HepG2 (cell line): ENCODE measurements around the gene CD80.

DNA sequence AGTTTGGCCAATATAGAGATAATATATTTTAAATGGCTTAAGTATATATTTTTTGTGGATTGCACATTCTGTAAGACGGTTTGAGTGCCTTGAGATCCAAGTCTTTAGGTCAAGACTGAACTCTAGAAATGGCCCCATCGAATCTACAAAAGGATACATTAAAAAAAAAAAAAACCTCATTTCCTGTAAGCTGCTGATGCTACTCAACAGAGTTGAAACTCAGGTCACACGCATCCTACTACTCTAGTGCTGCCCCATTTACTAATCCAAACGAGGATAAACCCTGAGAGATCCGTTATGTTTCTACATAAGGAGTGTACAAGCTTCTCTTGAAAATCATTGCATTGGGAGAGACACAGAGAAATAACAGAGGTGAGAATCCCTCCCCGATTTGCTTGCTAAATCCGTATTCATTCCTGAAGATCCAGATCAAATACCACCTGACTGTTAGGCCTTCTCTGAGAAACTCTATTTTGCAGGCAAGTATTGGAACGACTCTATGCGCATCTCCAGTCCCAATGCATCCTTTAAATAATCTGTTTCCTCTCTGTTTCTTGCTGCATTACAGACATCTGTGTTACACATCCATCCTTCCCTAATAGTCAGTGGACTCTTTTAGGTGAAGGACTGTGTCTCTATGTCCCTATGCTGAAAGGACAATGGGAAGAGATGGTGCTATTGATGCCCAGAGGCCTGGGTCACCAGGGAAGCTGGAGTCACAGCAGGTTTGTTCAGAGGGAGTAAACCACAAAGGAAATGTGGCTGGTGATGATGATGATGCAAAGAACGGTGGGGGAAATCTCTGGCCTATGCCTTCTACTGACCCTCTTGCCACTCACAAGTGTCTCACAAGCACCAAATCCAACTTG lies 187.5 kb downstream of the TIGIT start:
- RRBS, 2 experiments, result no CpG with 5 or more reads among the region's 10 CpGs
CAGE:
- cytosol, long polyA minus RNA, result no peak
- cytosol, long polyA plus RNA, result no peak
- long polyA plus RNA, result no peak
- nucleus, long polyA minus RNA, result no peak
- nucleus, long polyA plus RNA, result no peak

GRCh38 chr3:114709002-114709568 lies 415.3 kb downstream of the TIGIT start:
- RRBS, 2 experiments, result no CpG with 5 or more reads among the region's 1 CpG
CAGE:
- cytosol, long polyA minus RNA, result no peak
- cytosol, long polyA plus RNA, result no peak
- long polyA plus RNA, result no peak
- nucleus, long polyA minus RNA, result no peak
- nucleus, long polyA plus RNA, result no peak

DNA sequence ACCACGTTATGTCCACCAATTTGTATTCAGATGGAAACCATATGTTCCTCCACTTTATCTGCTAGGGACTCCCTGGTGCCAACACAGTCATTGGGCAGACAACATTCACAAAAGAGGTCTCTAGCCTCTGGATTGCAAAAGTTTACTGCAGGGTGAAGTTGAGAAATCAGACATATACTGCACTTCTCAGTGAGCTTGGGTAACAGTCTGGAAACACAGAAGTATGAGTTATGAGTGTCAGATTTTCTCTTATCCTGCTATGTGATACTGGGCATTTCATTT lies 387.7 kb downstream of the ZBTB20 start:
- RRBS, 2 experiments, result no CpG with 5 or more reads among the region's 1 CpG
CAGE:
- cytosol, long polyA minus RNA, result no peak
- cytosol, long polyA plus RNA, result no peak
- long polyA plus RNA, result no peak
- nucleus, long polyA minus RNA, result no peak
- nucleus, long polyA plus RNA, result no peak

DNA sequence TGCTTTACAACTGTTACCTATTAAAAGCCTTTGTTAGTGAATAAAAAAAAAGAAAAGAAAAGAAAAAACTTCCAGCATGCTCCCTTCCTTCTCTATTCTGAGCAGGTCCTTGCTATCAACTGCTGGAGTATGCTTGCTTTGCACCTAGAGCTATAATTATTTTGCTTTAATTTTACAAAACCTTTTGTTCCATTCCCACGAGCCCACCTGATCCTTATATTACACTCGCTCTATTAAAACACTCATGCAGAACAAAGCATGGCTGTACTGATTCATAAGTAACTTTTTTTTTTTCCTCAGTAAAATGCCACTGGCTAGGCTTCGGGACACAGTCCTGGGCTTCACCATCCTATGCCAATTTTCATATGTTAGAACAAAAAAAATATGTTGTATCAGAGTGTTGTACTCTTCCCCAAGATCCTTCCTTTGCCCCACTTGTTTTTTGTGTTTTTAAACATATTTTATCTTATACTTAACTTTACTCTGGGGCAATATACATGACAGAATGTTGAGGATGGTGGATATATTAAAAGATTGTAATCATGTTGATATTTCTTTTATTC lies 372.1 kb downstream of the ZBTB20 start:
- RRBS, 2 experiments, result no CpG with 5 or more reads among the region's 3 CpGs
CAGE:
- cytosol, long polyA minus RNA, result no peak
- cytosol, long polyA plus RNA, result no peak
- long polyA plus RNA, result no peak
- nucleus, long polyA minus RNA, result no peak
- nucleus, long polyA plus RNA, result no peak

DNA sequence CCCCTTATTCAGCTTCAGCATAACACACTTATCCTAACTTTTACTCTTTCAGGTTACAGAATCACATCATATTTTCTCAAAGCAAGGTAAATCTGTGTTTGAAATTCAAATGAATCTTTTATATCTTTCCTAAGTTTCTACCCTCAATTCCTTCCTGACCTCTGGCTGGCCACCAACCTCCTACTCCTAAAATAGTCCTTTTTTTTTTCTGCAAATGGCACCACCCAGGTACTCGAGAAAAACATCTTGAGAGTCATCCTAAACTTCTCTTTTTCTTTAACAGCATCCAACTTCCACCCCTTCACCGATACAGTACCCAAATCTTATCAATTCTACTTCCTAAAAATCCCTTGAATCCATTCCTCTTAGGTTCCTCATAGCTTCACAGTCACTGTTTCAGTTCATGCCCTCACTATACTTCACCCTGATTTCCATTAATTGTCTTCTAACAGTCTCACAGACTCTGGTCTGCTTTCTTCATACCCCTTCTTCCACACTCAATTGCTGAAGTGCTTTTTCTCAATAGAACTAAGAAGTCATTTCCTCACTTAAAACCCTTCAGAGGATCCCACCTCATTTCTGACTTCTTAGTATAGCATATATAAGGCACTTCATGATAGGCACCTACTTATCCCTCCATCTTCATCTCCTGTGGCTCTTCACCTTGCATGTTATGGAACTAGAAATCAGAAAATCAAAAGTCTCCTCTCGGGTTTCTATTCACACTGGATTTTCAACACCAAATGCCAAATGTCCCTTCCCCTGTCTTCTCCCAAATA lies 80.8 kb downstream of the ZBTB20 start:
- RRBS, 2 experiments, result no CpG with 5 or more reads among the region's 3 CpGs
CAGE:
- cytosol, long polyA minus RNA, result no peak
- cytosol, long polyA plus RNA, result no peak
- long polyA plus RNA, result no peak
- nucleus, long polyA minus RNA, result no peak
- nucleus, long polyA plus RNA, result no peak

GRCh38 chr3:115187100-115187427 lies 40.0 kb upstream of the ZBTB20 start:
- RRBS, 2 experiments, result no CpG with 5 or more reads among the region's 1 CpG
CAGE:
- cytosol, long polyA minus RNA, result no peak
- cytosol, long polyA plus RNA, result no peak
- long polyA plus RNA, result no peak
- nucleus, long polyA minus RNA, result no peak
- nucleus, long polyA plus RNA, result no peak

- RRBS, 2 experiments, result no CpG with 5 or more reads among the region's 9 CpGs
CAGE:
- cytosol, long polyA minus RNA, result no peak
- cytosol, long polyA plus RNA, result no peak
- long polyA plus RNA, result no peak
- nucleus, long polyA minus RNA, result no peak
- nucleus, long polyA plus RNA, result no peak
These were observed 171.3 kb upstream of the ZBTB20 start for GRCh38 chr3:115318381-115318763.

DNA sequence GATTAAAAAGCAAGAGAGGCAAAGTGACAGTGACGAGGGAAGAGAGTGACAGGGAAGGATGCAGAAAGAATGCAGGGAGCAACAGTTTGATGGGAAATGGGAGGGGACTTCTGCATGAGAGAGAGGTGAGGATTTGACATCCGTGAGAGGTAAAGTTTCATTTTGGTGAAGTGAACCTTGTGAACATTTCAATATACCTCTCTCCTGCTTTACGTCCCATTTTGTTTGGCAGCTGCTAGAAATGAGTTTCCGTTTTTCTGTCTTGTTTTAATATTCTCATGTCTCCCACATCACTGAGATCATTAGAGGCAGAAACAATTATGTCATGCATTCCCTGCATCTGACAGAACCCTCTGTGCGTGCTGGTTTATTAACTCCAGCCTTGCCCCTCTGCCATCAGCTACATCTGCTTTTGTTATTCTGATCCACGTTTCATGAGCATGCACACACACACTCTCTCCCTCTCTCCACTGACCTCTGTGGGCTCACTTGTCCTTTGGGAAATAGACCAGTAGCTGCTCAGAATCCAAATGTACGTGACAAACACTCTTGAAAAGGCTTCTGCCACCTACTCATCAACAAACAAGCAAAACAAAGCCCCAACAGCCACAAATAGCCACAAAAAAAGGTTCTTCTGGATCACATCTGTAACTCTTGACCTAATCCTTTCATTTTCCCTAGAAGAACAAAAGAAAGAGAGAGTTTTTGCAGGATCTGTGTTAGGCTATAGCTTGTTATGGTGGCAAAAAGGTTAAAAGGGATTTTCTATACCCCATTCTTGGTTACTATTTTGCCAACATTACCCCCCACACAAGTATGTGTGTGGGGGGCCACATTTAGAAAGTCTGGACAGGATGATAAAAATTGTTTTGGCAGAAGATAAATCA lies 161.9 kb downstream of the GAP43 start:
- RRBS, 2 experiments, result no CpG with 5 or more reads among the region's 7 CpGs
CAGE:
- cytosol, long polyA minus RNA, result no peak
- cytosol, long polyA plus RNA, result no peak
- long polyA plus RNA, result no peak
- nucleus, long polyA minus RNA, result no peak
- nucleus, long polyA plus RNA, result no peak

GRCh38 chr3:116359741-116360068 lies 85.6 kb downstream of the LSAMP start:
- RRBS, 2 experiments, result no CpG with 5 or more reads among the region's 6 CpGs
CAGE:
- cytosol, long polyA minus RNA, result no peak
- cytosol, long polyA plus RNA, result no peak
- long polyA plus RNA, result no peak
- nucleus, long polyA minus RNA, result no peak
- nucleus, long polyA plus RNA, result no peak

- RRBS, 2 experiments, result no CpG with 5 or more reads among the region's 2 CpGs
CAGE:
- cytosol, long polyA minus RNA, result no peak
- cytosol, long polyA plus RNA, result no peak
- long polyA plus RNA, result no peak
- nucleus, long polyA minus RNA, result no peak
- nucleus, long polyA plus RNA, result no peak
These were observed 1161.3 kb downstream of the IGSF11 start for GRCh38 chr3:117873343-117873783.

GRCh38 chr3:117997146-117997419 lies 1037.6 kb downstream of the IGSF11 start:
- RRBS, 2 experiments, result 21 to 27% methylated on average over 1 of the region's 22 CpGs
CAGE:
- cytosol, long polyA minus RNA, result no peak
- cytosol, long polyA plus RNA, result no peak
- long polyA plus RNA, result no peak
- nucleus, long polyA minus RNA, result no peak
- nucleus, long polyA plus RNA, result no peak

- RRBS, 2 experiments, result 32 to 46% methylated on average over 3 of the region's 16 CpGs
CAGE:
- cytosol, long polyA minus RNA, result no peak
- cytosol, long polyA plus RNA, result no peak
- long polyA plus RNA, result no peak
- nucleus, long polyA minus RNA, result no peak
- nucleus, long polyA plus RNA, result no peak
These were observed 1037.3 kb downstream of the IGSF11 start for GRCh38 chr3:117997420-117997641.

DNA sequence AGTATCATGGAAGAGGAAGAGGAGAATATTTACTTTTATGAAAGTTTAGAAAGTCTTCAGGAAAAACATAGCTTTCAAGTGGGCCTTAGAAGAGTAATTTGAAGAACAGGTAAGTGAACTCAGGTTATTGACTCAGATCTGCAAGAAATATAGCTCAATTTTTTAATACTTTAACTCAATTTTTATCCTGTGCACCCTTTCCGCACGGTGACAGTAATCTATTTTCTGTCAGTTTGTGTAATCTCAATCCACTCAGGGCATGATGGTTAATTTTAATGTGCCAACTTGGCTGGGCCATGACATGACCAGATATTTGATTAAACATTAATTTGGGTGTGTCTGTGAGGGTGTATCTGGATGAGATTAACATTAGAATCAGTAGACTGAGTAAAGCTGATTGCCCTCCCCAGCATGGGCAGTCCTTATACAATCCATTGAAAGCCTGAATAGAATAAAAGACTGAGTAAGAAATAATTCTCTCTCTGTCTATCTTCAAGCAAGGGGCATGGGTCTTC lies 433.6 kb downstream of the IGSF11 start:
- RRBS, 2 experiments, result no CpG with 5 or more reads among the region's 2 CpGs
CAGE:
- cytosol, long polyA minus RNA, result no peak
- cytosol, long polyA plus RNA, result no peak
- long polyA plus RNA, result no peak
- nucleus, long polyA minus RNA, result no peak
- nucleus, long polyA plus RNA, result no peak

- RRBS, 2 experiments, result no CpG with 5 or more reads among the region's 14 CpGs
CAGE:
- cytosol, long polyA minus RNA, result no peak
- cytosol, long polyA plus RNA, result no peak
- long polyA plus RNA, result no peak
- nucleus, long polyA minus RNA, result no peak
- nucleus, long polyA plus RNA, result no peak
These were observed 182.9 kb downstream of the IGSF11 start for GRCh38 chr3:118851576-118852261.

- RRBS, 2 experiments, result no CpG with 5 or more reads among the region's 9 CpGs
CAGE:
- cytosol, long polyA minus RNA, result no peak
- cytosol, long polyA plus RNA, result no peak
- long polyA plus RNA, result no peak
- nucleus, long polyA minus RNA, result no peak
- nucleus, long polyA plus RNA, result no peak
These were observed 15.1 kb upstream of the ARHGAP31 start for GRCh38 chr3:119278972-119279665.

DNA sequence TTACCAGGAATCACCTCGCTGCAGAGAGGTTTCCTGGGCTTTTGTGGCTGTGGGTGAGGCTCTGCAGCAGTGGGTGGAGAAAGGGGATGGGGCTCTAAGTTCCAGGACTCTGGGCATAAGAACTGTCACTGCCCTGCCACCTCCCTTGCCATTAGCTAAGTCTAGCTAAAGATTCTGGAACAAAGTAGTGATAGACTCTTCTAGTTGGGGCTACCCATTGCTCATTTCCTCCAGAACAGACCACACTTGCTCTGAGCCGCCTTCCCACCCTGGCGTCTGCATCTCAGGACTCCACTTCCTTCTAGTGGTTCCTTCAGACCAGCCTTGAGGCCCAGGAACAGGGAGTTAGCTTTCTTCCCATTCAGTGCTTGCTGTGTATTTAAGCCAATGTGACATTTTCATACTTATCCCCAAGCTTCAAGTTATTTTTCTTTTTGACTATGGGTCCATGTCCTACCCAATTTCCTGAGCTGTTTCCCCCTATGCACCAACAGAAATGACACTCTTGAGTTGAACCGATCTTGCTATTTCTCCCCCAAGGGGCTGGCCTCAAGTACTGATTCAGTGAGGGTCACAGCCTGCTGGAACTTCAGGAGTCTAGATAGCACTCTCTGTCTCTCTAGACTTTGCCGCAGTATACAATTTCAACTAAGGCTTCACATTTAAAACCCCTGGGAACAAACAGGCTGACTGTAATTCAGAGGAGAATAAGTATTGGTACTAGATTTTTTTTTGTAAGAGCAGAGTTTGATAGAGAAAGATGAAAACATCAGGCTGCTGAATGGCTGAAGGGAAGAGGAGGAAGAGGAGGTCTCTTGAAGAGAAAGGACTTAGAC lies 7.7 kb downstream of the ARHGAP31 start:
- RRBS, 2 experiments, result no CpG with 5 or more reads among the region's 5 CpGs
CAGE:
- cytosol, long polyA minus RNA, result no peak
- cytosol, long polyA plus RNA, result no peak
- long polyA plus RNA, result no peak
- nucleus, long polyA minus RNA, result no peak
- nucleus, long polyA plus RNA, result no peak

GRCh38 chr3:119430954-119431471 lies 32.4 kb downstream of the TMEM39A start:
- RRBS, 2 experiments, result no CpG with 5 or more reads among the region's 2 CpGs
CAGE:
- cytosol, long polyA minus RNA, result no peak
- cytosol, long polyA plus RNA, result no peak
- long polyA plus RNA, result no peak
- nucleus, long polyA minus RNA, result no peak
- nucleus, long polyA plus RNA, result no peak

GRCh38 chr3:119462845-119463121 lies 632 bp downstream of the TMEM39A start:
- RRBS, 2 experiments, result no CpG with 5 or more reads among the region's 4 CpGs
CAGE:
- cytosol, long polyA minus RNA, result no peak
- cytosol, long polyA plus RNA, result no peak
- long polyA plus RNA, result no peak
- nucleus, long polyA minus RNA, result no peak
- nucleus, long polyA plus RNA, result no peak

DNA sequence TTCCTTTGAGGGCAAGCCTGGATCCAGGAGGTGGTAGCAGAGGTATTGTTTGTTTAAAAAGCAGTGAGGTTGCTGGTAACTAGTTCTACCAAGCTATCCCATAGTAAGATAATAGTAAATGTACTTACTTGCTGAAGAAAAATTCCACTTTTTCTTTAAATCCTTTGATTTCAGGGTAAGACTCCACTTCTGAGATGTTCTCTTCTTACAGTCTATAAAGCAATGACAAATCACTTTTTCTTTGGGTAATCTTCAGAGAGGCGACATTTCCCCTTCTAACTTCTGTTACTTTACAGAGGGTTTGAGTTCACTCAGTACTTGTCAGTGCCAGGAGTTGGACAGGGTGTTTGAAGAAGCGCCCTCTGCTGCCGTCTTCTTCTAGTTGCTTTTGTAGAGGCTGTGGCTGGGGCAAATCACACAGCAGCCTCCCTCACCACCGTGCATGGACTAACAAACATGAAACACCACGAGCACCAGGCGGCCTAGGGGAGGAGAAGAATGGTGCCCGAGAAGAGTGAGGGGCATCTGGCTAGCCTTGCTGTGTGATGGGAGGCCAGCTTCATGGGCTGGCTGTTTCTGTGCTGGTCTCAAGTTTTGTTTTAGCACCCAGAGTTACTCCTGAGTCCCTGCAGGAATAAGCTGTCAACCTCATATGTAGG lies at the start of gene CD80:
Gene CD80, minus strand, starts transcription at position 303 of the 659 bp plus-strand sequence.
- RRBS, 2 experiments, result no CpG with 5 or more reads among the region's 7 CpGs
CAGE:
- cytosol, long polyA minus RNA, result no peak
- cytosol, long polyA plus RNA, result no peak
- long polyA plus RNA, result no peak
- nucleus, long polyA minus RNA, result no peak
- nucleus, long polyA plus RNA, result no peak

- RRBS, 2 experiments, result no CpG with 5 or more reads among the region's 8 CpGs
CAGE:
- cytosol, long polyA minus RNA, result no peak
- cytosol, long polyA plus RNA, result no peak
- long polyA plus RNA, result no peak
- nucleus, long polyA minus RNA, result no peak
- nucleus, long polyA plus RNA, result no peak
These were observed 9.1 kb upstream of the ADPRH start for GRCh38 chr3:119570002-119570696.